WTC11 (cell line): Measurements from ENCODE around the gene OPN5.

- PRO-cap, result no peak
These were observed 72.1 kb upstream of the CD2AP start for GRCh38 chr6:47405368-47405974.

DNA sequence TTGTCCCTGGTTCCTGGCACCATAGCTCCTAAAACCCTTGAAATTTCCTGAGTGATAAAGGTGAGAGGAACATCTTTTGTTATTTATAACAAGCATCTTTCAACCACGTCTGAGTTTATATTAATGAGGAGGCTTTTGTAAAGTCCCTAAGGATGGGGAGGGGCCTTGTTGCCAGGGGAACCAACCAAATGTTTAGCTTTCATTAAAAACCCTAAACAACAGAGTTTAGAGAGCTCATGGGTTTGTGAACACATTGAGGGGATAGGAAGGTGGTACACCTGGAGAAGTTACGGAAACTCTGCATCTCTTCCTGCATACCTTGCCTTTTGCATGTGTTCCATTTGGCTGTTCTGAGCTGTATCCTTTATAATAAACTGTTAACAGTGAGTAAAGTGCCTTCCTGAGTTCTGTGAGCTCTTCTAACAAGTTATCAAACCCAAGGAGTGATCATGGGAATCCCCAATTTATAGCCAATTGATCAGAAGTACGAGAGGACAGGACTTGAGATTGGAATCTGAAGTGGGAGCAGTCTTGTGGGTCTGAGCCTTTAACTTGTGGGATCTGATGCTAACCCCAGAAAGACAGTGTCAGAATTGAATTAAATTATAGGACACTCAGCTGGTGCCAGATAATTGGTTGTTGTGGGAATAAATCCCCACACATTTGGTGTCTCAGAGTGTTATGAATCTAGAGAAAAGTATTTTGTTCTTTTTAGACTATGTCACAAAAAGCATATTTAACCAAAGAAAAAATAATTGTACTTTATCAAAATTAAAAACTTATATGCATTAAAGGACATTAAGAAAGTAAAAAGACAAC, 105.7 kb upstream of the ADGRF4 start:
- PRO-cap, result no peak

DNA sequence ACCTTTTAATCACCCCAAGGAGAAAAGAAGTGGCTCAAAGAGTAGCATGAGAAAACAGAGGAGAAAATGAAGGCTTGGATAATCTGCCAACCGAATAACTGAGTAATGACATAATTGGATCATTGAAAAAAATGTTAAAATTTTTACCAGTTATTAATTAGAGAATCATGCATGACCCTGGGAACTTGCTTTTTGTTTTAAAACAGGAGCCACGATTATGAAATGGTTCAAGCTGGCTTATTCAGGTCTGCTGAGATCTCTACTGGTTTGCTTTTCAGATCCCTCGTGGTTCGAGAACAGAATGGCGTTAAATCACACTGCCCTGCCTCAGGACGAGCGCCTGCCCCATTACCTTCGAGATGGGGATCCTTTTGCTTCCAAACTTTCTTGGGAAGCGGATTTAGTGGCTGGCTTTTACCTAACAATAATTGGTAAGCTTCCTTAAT, at the start of gene OPN5:
Gene OPN5 (plus strand): TSS at position 267 of the 446 bp plus-strand sequence.
- PRO-cap, result no peak

DNA sequence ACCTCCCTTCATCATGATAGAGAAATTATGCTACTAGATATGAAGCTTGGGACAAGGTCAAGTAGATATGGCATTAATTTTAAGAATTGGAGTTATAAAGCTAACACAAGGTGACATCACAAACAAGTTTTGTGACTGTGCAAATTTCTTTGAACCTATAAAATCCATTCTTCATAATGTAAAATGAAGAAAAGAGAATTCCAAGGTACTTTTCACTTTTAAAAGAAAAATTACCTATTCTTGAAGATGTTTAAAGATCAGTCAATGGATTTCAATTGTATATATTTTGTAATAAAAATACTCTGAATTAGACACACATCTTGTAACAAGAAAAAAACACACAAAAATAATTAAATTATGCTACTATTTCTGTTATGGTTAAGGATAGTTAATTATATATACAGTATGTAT, 604.3 kb upstream of the PTCHD4 start:
- PRO-cap, result no peak

DNA sequence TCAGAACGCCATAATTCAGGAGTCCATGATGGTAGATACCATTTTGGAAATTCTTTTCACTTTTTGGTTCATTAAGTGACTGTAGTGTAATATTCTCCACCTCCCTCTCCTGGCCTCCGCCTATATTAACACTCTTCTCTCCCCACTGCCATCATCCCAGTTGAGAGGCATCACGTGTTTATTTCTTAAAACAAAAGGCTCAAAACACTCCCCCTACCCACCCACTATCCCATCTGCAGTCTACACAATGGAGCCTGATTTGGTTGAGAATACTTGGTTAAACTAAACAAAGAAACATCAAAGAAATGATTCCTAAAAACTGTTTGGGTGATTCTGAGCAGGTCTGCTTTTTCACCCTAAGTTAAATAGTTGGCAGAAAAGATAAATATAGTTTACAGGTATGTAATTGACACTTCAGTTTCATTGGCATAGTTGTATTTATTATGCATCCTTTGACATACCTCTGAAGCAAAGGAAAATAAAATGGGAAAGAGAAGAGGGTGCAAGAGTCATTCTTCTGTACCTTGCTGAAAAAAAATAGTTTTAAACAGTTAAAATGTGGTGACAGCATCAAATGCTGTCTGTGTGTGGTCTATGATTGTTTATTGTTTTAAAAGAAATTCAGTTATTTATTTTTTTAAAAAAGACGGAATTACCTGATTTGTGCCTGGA, 6.0 kb downstream of the TFAP2B start:
- PRO-cap, result no peak

GRCh38 chr6:52124566-52125224, 37.3 kb upstream of the PKHD1 start:
- PRO-cap, result no peak

GRCh38 chr6:52125261-52125677, 37.9 kb upstream of the PKHD1 start:
- PRO-cap, result no peak

DNA sequence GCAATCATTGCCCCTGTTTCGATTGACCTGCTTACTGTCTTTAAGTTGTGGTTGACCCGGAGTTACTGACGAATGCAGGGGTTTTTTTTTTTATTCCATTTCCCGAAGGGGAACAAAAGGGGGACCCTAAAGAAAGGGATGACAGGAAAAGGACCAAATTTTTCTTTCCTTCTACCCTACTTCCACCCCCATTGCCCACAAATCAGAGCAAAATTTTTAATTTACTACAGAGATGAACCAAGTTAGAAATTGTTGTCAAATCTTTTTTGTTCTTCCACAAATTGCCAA, 174 bp upstream of the IL17F start:
- PRO-cap, result no peak

DNA sequence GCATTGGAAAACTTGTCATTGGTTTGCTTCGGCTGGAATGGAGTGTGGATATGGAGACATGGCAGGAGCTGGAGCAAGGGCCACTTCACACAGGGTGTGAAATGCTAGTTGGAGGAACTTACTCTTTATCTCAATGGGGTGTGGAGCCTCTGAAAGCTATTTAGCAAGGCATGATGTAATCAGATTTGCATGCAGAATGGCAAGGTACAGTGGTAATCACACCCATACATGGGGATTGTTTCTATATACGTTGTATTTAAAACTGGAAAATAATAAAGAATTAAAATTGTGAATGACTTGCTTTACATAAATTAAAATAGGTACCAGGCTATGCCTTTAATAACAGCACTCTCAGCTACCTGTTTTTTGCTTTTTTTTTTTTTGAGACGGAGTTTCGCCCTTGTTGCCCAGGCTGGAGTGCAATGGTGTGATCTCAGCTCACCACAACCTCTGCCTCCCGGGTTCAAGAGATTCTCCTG, 31.3 kb upstream of the PAQR8 start:
- PRO-cap, result no peak

DNA sequence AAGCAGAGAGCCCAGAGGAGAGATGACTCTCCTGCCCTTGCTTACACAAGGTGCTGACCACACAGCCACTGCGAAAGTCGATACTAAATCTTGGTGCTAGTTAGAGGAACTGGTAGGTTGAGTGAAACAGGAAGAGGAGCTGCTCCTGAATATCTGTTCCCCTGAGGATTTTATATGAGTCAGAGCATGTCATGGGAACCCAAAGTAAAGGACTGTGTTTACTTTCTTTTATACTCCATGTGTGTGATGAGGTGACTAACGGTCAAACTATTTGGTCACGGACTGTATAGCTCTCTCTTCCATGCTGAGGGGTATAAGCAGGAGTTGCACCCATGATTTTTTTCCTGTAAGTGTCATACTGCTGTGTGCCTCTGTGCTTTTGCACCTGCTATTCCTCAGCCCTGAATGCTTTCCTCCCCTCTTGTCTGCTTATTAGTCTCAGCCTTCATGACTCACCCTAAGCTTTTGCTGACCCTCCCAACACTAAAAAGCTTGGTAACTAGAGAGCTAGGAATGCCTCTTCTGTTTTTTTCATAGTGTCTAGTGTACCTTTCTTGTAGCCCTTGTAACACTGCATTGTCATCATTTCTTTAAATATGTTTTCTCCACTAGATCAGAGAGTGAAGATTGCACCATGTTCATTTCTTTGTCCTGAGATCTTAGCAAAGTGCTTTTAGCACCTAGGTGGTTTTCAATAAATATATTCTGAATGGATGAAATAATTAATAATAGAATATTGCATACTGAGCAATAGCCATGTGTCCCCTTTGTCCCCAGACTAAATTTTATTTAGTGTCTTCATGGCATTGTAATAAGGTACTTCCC, 9.4 kb upstream of the PAQR8 start:
- PRO-cap, result no peak

GRCh38 chr6:52361261-52361847, 597 bp upstream of the PAQR8 start:
- PRO-cap, result no peak

- PRO-cap, result no peak
These were observed 1.6 kb downstream of the PAQR8 start for GRCh38 chr6:52363394-52364050.

GRCh38 chr6:52499599-52500578, 77.0 kb downstream of the TRAM2 start:
- PRO-cap, result no peak

GRCh38 chr6:52517343-52518467, 59.2 kb downstream of the TRAM2 start:
- PRO-cap, result bidirectional peak, plus-strand start at chr6:52517789, minus-strand start at chr6:52517659

DNA sequence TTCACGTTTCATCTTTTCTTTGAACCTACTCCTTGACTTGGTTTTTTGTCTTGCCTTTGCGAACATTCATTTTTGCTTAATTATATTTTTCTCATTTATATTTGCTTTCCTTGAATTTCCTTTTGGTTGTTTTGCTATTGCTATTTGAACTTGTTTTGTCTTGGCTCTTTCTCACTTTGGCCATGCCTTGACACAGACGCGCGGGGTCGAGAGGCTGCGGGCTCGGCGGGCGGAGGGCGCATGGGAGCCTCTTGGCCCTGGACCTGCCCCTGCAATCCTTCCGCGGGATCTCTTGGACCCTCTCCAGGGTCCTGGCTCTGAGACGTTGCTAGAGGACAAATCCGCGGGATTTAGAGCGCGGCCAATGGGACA, 7.0 kb upstream of the TMEM14A start:
- PRO-cap, result bidirectional peak, plus-strand start outside the sequence, minus-strand start at position 303 of the sequence

DNA sequence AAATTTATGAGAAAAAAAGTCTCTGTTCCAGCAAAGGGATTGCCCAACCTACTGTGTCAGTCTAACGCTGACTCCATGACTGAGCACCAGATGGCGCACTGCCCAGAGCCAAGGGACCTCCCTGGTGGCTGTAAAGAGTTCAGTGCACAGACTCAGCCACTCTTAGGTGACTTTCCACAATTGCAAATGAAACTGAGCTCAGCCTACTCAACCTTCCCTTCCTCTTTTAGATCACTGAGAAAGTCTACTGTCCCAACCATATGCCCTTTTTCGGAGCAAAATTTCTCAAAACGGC, 38.8 kb downstream of the GSTA2 start:
- PRO-cap, result no peak

DNA sequence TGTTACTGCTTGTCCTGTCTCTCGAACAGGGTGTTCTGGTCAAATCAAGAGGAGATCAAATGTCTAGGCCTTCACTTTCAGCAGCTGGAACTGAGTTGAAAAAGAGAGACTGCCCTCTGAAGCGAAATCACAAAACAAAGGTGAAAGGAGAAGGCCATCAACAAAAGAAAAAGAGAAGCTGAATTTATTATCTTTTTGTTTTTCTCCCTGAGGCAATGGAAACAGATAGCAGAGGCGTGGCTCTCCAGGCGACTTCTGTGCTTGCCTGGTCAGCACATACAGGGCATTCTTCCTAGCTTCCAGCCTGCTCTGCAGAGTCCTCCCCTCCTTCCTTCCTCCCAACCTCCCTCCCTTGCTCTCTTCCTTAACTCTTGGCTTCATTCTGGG, 44.2 kb upstream of the GCM1 start:
- PRO-cap, result no peak

GRCh38 chr6:53282669-53283156, 66.0 kb downstream of the ELOVL5 start:
- PRO-cap, result no peak

- PRO-cap, result no peak
These were observed 47.9 kb downstream of the ELOVL5 start for GRCh38 chr6:53300457-53301663.

GRCh38 chr6:53312087-53312650, 36.6 kb downstream of the ELOVL5 start:
- PRO-cap, result no peak